ENCODE measurements around the gene GFRA1.

DNA sequence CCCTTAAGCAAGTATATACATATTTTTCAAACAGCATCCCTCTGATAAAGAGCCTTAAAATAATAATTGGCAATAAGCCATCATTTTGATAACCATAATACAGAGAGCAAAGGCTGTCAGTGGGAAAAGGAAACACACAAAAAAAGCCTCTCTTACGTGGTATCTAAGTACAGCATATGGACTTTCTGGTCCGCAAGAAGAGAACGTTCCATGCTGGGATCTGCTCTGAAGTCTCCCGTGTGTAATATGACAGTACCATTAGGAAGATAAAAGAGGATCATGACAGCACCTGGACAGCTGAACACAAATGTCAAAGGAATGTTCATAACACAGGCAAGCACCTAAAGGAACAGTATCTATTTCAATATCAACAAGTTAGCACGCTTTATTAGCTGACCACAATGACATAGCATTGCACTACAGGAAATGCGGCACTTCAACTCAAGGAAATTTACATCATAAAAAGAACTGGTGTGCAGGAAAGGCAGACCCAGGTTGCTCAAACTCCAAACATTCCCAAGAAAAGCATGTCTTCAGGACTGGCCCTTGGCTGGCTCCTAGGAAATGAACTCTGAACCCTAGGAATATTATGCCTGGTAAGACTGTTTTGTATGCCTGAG lies 9.8 kb downstream of the DCLRE1A start:
- RRBS: no CpG with 5 or more reads among the region's 6 CpGs
CAGE:
- cytosol, long polyA plus RNA: no peak
- long polyA plus RNA: no peak
- nucleus, long polyA plus RNA: no peak

DNA sequence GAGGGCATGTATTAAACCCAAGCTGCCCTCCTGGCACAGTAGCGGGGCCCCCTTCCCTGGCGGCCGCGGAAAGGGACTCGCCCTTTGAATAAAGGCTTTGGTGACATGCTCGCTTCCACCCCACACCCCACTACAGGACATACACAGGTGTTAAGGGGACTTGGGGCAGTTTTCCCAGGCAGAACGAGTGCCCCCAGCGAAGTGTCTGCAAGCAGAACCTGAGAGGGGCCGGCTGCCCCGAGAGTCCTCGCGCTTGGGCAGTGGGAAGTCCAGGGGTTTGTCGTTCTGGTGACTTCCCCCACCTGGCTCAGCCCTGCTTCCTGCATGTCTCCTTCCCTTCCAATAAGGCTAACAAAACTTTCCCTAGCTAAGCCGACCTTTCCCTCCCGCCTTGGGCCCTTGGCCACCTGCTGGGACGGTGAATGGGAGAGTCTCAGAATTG lies 874 bp downstream of the VWA2 start:
- RRBS: no CpG with 5 or more reads among the region's 16 CpGs
CAGE:
- cytosol, long polyA plus RNA: no peak
- long polyA plus RNA: no peak
- nucleus, long polyA plus RNA: no peak

DNA sequence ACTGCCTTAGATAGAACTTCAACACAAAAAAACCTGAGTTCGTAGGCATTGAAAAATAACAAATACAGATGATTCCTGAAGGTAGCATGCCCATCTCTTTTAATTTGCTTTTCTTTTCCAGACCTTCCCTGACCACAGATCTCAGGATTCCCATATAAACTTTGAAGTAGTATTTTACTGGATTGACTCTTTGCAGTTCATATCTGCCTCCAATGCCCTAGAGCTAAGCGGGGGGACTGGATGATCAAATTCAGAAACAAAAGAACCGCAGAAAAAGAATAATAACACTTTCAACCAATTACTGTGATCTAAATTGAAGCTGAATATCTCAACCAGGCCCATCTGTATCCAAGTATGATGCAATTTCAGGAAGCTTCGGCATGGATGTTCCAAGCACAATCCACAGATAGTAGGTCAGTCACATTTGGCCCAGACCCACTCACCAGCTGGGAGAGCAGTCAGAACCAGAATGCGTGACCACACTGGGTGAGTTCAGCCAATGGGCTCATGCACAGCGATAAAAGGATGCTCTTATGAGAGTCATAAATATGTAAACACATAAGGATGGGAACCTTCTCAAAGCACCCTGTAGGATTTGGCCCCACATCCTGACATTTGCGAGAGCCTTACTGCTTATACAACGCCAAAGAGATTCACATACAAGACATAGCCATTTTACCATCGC lies 3.3 kb downstream of the AFAP1L2 start:
- RRBS: no CpG with 5 or more reads among the region's 9 CpGs
CAGE:
- cytosol, long polyA plus RNA: no peak
- long polyA plus RNA: no peak
- nucleus, long polyA plus RNA: no peak

DNA sequence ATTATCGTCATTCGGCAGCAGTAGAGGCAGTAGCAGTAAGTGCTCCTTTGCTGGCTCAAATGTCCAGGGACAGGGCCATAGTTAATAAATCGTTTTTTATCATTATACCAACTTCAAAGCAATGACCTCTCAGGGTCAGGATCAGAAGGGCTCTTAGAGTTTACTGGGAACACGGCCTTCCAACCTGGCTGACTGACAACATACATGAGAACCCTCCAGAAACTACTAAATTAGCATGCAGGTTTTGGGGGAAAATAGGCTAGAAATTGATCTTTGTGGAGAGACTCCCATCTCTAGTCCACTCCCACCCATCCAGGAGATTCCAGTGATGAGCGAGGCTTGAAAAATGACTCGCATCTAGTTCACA lies 84.7 kb downstream of the ABLIM1 start:
- RRBS: no CpG with 5 or more reads among the region's 6 CpGs
CAGE:
- cytosol, long polyA plus RNA: no peak
- long polyA plus RNA: no peak
- nucleus, long polyA plus RNA: no peak

GRCh38 chr10:114652298-114652889 lies 5.7 kb downstream of the ABLIM1 start:
- RRBS: no CpG with 5 or more reads among the region's 6 CpGs
CAGE:
- cytosol, long polyA plus RNA: no peak
- long polyA plus RNA: no peak
- nucleus, long polyA plus RNA: no peak

DNA sequence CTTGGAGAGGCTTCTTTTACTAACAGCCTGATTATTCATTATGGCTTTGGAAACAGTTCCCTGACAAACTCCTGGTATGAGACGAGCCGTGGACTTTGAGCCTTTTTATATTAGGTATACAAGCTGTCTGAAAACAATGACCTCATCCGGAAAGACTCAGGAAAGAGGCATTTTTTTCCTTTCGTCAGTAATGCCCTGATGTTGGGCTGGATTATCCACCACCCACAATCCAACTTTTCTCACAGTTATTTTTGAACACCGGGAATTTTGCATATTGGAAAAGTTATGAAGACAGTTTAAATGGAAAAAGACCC lies 26.8 kb upstream of the ABLIM1 start:
- RRBS: 71% methylated on average over 1 of the region's 5 CpGs
CAGE:
- cytosol, long polyA plus RNA: no peak
- long polyA plus RNA: no peak
- nucleus, long polyA plus RNA: no peak

DNA sequence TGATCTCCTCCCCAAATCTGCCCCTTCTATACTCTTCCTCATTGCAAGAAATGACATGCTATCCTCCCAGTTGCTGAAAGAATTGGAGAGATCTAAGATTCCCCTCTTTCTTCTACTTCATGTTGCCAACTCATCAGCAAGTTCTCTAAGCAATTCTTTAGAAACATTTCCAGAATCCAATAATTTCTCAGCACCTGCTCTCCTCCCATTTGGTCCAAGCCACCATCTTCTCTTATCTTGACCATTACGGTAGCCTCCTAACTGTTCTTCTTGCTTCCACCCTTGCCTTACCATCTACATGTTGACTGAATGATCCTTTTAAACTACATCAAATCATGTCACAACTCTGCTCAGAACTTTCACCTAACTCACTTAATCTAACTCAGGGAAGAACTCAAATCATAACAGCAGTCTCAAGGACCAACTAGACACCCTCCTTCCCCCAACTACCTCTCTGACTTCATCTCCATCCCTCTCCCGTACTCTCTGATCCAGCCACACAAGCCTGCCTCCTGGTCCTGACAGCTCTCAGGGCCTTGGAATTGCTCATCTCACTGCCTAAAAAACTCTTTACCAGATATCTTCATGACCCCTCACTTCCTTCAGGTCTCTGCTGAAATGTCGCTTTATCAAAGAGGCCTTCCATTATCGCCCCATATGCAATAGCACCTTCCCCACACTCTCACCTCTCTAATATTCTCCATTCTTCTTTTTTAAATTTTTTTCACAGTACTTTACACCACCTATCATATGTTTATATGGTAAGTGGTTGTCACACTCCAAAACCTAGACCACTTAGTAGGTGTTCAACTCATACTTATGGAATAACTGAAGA lies 63.9 kb upstream of the FHIP2A start:
- RRBS: no CpG with 5 or more reads among the region's 4 CpGs
CAGE:
- cytosol, long polyA plus RNA: no peak
- long polyA plus RNA: no peak
- nucleus, long polyA plus RNA: no peak

- RRBS: no CpG with 5 or more reads among the region's 4 CpGs
CAGE:
- cytosol, long polyA plus RNA: no peak
- long polyA plus RNA: no peak
- nucleus, long polyA plus RNA: no peak
Observed at GRCh38 chr10:114766301-114766834, 55.2 kb upstream of the FHIP2A start.

GRCh38 chr10:114767158-114767573 lies 54.4 kb upstream of the FHIP2A start:
- RRBS: no CpG with 5 or more reads among the region's 6 CpGs
CAGE:
- cytosol, long polyA plus RNA: no peak
- long polyA plus RNA: no peak
- nucleus, long polyA plus RNA: no peak

- RRBS: no CpG with 5 or more reads among the region's 3 CpGs
CAGE:
- cytosol, long polyA plus RNA: no peak
- long polyA plus RNA: no peak
- nucleus, long polyA plus RNA: no peak
Observed at GRCh38 chr10:114830589-114831419, 9.2 kb downstream of the FHIP2A start.

- RRBS: no CpG with 5 or more reads among the region's 13 CpGs
CAGE:
- cytosol, long polyA plus RNA: no peak
- long polyA plus RNA: no peak
- nucleus, long polyA plus RNA: no peak
Observed at GRCh38 chr10:115024094-115024637, 69.0 kb upstream of the ATRNL1 start.

GRCh38 chr10:116271837-116272488 lies 1.0 kb downstream of the GFRA1 start:
- RRBS: 1% methylated on average over 23 of the region's 50 CpGs
CAGE:
- cytosol, long polyA plus RNA: start-site peak on the minus strand at chr10:116272181-116272357, 10 reads
- long polyA plus RNA: no peak
- nucleus, long polyA plus RNA: start-site peak on the minus strand at chr10:116272241-116272565, 7 reads

- RRBS: 1% methylated on average over 33 of the region's 71 CpGs
CAGE:
- cytosol, long polyA plus RNA: start-site peak on the minus strand at chr10:116272910-116273035, 20 reads
- long polyA plus RNA: no peak
- nucleus, long polyA plus RNA: start-site peak on the minus strand at chr10:116272985-116273035, 8 reads
Observed at GRCh38 chr10:116272489-116273283, at the start of gene GFRA1. Gene GFRA1, minus strand, starts transcription at chr10:116273206.

DNA sequence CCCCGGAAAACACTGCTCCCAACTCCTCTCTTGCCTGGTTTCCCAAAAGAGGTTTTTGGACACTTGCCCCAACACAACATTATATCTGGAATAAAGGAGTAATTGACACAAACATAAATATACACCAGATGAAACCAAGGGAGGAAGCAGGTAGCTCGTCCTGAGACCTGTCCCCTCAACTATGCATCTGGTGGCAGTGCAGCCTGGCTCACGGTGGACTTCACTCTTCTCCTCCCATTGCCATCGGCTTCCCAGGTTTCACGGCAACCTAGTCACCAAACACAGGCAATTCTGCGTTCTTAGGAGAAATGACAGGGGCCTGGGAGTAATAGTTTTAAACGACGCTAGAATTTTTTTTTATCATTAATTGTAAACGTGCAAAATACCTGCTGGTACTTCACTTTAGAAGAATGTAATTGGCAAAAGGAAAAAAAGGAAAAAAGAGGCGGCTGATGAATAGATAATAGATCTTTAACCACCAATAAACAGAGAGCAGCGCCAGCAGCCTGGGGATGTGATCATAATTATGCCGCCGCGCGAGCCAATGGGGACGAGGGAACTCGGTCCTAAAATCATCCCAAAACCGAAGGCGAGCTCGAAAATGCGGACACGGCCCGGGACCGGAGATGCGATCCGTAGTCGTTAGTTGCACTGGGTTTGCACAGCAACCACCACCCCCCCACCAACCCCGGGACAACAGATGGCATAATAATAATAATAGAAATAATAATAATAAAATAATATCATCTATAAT lies 1.5 kb upstream of the EMX2 start:
- RRBS: 5% methylated on average over 5 of the region's 28 CpGs
CAGE:
- cytosol, long polyA plus RNA: no peak
- long polyA plus RNA: no peak
- nucleus, long polyA plus RNA: no peak

DNA sequence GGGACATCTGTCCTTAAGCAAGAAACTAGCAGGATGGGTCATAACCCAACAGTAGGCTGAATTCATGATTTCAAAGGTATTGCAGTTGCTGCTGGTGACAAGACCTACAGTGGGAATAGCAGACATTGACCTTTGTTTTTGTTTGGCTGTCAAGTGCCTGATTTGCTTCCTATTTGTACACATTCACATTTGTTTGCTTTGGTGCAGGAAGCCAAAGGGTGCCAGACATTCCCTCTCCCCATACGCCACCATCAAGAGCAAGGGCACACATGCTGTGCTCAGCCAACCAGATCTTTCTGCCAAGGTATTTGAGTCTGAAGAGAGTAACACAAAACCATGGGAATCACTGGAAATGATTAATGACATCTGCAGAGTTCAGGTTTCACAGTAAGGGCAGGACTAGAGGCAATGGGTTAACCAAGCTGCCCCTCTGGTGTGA lies 8.8 kb upstream of the CACUL1 start:
- RRBS: no CpG with 5 or more reads among the region's 1 CpG
CAGE:
- cytosol, long polyA plus RNA: no peak
- long polyA plus RNA: no peak
- nucleus, long polyA plus RNA: no peak

GRCh38 chr10:118792380-118792786 lies 37.6 kb upstream of the CACUL1 start:
- RRBS: no CpG with 5 or more reads among the region's 1 CpG
CAGE:
- cytosol, long polyA plus RNA: no peak
- long polyA plus RNA: no peak
- nucleus, long polyA plus RNA: no peak

GRCh38 chr10:118792787-118793239 lies 38.0 kb upstream of the CACUL1 start:
- RRBS: no CpG with 5 or more reads among the region's 3 CpGs
CAGE:
- cytosol, long polyA plus RNA: no peak
- long polyA plus RNA: no peak
- nucleus, long polyA plus RNA: no peak

DNA sequence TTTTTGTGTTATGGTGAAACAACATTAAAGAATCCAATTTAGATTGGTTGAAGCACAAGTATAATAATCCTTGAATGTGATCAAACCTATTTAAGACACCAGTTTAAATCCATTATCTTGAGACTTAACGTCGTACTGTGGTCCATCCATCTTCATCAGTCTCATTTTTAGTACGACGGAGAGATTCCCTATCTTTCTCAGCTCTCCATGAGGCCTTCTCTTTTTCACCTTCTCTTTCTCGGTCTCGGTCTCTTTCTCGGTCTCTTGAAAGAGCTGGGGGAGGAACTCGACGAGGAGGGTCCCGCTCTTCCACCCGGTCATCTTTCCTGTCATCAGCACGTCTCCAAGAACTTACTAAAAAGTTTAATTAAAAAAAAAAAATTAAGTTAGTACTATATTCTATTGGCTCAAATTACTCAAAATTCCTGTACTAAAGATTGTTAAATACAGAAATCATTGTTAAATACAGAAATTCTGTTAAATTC lies 6.4 kb downstream of the NANOS1 start:
- RRBS: no CpG with 5 or more reads among the region's 12 CpGs
CAGE:
- cytosol, long polyA plus RNA: no peak
- long polyA plus RNA: no peak
- nucleus, long polyA plus RNA: start-site peak on the minus strand centred at position 309 of the sequence, 14 bp wide, 118 reads

GRCh38 chr10:119041083-119041593 lies 11.6 kb downstream of the NANOS1 start:
- RRBS: no CpG with 5 or more reads among the region's 9 CpGs
CAGE:
- cytosol, long polyA plus RNA: no peak
- long polyA plus RNA: no peak
- nucleus, long polyA plus RNA: no peak

- RRBS: no CpG with 5 or more reads among the region's 1 CpG
CAGE:
- cytosol, long polyA plus RNA: no peak
- long polyA plus RNA: no peak
- nucleus, long polyA plus RNA: no peak
Observed at GRCh38 chr10:119055518-119055784, 25.2 kb downstream of the EIF3A start.

Data from H1 (cell line).